ENCODE measurements around a stretch of chr17.

DNA sequence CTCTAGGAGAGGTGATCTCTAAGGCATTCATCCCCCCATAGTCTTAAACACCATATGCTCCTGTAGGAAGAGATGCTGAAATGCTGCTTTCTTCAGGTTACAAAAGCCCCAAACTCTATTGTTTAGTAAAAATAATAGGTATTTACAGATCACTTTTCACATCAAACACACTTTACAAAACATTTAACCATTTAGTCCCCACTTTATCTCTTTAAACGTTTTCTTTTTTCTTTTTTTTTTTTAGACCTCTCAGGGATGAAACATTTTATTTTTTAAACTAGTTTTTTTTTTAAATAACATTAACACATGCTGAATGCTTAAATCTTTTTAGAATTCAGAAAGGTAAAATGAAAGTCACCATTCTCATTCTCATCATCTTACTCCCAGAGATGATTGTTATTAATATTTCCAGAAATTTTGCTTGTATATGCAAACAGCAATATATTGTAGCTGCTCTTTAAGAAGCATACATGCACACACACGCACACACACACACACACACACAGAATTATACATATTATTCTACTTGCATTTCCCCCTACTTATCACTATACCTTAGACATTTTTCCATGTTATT, 144.5 kb upstream of the CORO6 start:
- RRBS, result no CpG with 5 or more reads among the region's 2 CpGs

DNA sequence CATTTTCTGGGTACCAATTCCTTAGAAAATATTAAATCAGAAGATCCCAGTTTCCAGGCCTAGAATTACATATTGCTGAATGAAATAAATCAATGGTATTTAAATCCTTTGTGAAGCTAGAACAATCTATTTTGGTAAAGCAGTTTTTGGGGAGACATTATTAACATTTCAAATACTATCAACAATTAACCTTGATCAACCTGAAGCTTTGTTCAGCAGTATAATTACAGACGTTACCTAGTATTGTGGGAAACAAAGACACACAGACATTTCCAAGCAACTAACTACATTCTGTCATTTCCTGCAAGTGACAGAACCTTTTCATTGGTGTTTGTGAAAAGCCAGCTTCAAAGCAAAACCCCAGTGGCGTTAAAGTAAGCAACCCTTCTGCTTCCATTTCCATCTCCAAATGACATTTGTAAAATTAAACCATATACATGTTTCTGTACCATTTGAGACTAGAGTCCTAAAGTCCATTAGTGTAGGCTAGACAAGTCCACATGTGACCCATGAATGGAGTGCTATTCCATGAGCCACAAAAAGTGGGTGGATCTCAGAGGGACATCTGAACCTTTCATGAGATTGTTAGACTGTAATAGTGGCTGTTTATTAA, 101.4 kb downstream of the SSH2 start:
- RRBS, result no CpG with 5 or more reads among the region's 2 CpGs

DNA sequence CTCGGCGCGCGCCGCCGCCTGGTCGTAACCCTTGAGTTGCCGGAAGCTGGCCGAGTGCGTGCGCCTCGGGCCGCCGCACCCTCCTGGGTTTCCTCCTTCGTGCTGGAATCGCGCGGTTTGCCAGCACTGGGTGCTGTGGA, 118 bp upstream of the SSH2 start:
- RRBS, result no CpG with 5 or more reads among the region's 18 CpGs

DNA sequence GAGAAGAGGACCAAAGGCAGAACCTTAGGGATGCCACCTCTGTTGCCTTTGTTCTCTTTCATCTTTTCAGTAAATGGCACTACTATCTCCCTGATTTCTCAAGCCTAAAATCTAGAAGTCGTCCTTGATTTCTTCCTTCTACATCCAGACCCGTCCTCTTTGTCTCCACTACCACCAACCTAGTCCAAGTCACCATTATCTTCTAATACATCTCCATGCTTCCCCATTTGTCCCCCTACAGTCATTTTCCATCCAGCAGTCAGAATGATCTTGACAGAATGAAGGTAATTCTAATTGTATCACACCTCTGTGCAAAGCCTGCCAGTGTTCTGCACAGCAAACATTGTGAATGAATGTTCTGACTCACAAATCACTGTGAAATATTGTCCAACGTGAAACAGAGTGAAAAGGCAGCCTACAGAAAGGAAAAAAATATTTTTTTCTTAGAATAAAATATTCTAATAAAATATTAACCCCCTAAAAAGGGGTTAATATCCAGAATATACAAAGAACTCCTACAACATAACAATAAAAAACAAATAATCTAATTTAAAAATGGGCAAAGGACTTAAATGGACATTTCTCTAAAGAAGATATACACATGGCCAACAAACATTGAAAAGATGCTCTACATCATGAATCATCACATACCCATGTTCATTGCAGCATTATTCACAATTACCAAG, 36.5 kb downstream of the CPD start:
- RRBS, result no CpG with 5 or more reads among the region's 3 CpGs

- RRBS, result no CpG with 5 or more reads among the region's 1 CpG
Measured at GRCh38 chr17:30423315-30423865, 44.7 kb downstream of the CPD start.

- RRBS, result no CpG with 5 or more reads among the region's 20 CpGs
Measured at GRCh38 chr17:30666692-30667570, 157.6 kb downstream of the CRLF3 start.

DNA sequence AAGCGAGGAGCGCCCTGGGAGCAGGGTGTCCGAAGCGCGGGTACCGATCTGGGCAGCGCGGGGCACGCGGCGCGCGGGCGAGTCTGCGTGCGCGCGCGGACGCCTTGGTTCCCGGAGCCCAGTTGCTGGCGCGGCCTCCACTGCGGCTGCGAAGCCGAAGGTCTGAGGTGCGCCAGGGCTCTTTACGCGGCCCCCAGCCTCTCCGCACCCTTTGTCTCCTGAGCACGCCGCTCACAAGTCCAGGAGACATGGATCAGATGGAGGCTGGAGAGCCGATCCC, 118.4 kb downstream of the CRLF3 start:
- RRBS, result no CpG with 5 or more reads among the region's 33 CpGs

DNA sequence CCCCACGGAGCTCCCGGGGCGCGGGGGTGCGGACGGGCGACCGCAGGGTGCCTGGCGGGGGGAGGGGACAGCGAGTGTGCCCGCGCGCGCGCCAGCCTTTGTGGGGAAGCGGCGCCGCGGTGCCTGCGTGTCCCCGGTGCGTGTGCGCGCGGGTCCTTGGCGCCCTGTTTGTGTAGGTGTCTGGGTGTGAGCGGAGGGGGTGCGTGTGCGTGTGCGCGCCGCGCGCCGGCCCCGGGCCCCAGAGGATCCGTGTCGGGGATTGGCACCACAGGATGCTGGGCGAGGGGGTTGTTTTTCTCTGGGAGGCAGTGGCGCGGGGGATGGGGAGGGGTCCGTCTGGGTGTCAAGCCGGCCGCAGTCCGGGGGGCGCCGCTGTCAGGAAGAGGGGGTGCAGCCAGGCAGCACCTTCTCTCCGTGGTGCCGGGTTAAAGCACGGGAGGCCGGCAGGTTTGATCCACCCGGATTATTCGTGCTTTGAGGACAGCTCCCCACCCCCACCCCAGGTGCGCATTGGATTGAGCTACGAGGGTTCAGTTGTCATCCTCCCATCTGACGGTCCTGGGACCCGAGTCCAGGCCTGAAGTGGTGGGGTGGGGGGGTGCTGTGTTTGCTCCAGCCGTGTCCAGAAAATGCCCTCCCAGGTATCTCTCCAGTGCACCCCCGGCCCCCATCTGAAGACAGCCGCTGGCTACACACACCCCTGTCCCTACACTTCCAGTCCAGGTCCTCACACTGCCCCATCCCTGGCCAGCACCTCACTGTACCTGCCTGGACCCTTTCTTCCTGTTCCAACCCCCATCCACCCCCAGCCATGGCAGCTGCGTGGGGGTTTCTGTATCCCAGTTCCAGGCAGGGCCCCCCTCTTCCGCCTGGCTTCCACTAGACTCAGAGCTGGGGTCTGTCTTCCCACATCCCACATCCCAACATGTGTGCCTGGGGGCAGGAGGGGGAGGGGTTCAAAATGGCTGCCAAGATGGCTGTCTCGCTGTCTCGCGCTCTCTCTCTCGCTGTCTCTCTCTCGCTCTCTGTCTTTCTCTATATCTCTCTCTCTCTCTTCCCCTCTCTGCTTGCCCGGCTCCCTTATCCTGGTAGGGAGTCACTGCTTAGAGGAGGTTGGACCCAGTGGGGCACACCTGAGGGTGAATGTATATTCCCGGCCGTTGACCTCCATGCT, 114.1 kb downstream of the CRLF3 start:
- RRBS, result 3% methylated on average over 14 of the region's 70 CpGs

GRCh38 chr17:31008999-31009588, 38.3 kb downstream of the RNF135 start:
- RRBS, result 15% methylated on average over 7 of the region's 33 CpGs

GRCh38 chr17:31121522-31122287, 26.9 kb downstream of the NF1 start:
- RRBS, result no CpG with 5 or more reads among the region's 3 CpGs

- RRBS, result no CpG with 5 or more reads among the region's 2 CpGs
Measured at GRCh38 chr17:31279271-31279653, 17.8 kb downstream of the OMG start.

- RRBS, result 2% methylated on average over 42 of the region's 122 CpGs
Measured at GRCh38 chr17:31487589-31488539, 96.4 kb downstream of the RAB11FIP4 start.

GRCh38 chr17:31535561-31536256, 144.2 kb downstream of the RAB11FIP4 start:
- RRBS, result no CpG with 5 or more reads among the region's 9 CpGs

- RRBS, result no CpG with 5 or more reads among the region's 10 CpGs
Measured at GRCh38 chr17:31549055-31549366, 157.5 kb downstream of the RAB11FIP4 start.

DNA sequence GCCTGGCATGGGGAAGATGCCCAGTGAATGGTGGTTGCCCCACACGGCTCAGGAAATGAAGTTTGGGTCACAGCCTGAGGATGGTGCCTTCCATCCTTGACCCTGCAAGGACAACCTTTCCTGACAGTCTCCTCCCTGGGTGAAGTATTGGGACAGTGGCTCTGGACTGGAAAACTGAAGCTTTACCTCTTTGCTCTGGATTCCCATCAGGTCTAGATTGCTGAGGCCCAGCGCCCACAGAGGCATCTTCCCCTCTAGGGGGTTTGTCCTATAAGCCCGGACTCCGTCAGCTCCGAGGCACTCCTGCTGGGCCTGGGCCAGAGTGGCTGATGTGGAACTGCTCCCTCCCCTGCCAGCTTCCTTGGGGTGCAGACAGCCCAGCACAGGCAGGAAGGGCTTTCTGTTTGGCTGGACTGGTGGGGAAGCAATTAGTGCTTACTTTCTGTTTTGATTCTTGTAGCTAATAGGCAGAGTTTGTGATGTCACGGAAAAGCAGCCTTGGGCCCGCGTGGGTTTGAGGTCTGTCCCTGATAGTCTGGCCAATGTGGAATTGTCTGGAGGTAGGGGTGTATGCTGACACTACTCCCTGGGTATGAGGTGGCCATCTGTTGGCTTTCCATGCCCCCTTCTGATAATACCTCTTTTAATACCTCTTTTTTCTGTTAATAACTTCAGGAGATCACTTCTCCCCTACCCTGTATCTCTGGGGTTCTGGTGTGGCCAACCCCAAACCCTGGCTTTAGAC, 190.6 kb downstream of the RAB11FIP4 start:
- RRBS, result no CpG with 5 or more reads among the region's 8 CpGs

- RRBS, result no CpG with 5 or more reads among the region's 6 CpGs
Measured at GRCh38 chr17:31738356-31738945, 120.6 kb downstream of the COPRS start.

GRCh38 chr17:32104155-32104641, 38.1 kb upstream of the RHOT1 start:
- RRBS, result no CpG with 5 or more reads among the region's 3 CpGs

GRCh38 chr17:32152132-32152615, 9.9 kb downstream of the RHOT1 start:
- RRBS, result no CpG with 5 or more reads among the region's 3 CpGs

GRCh38 chr17:32323920-32324592, 17.9 kb downstream of the C17orf75 start:
- RRBS, result no CpG with 5 or more reads among the region's 11 CpGs

DNA sequence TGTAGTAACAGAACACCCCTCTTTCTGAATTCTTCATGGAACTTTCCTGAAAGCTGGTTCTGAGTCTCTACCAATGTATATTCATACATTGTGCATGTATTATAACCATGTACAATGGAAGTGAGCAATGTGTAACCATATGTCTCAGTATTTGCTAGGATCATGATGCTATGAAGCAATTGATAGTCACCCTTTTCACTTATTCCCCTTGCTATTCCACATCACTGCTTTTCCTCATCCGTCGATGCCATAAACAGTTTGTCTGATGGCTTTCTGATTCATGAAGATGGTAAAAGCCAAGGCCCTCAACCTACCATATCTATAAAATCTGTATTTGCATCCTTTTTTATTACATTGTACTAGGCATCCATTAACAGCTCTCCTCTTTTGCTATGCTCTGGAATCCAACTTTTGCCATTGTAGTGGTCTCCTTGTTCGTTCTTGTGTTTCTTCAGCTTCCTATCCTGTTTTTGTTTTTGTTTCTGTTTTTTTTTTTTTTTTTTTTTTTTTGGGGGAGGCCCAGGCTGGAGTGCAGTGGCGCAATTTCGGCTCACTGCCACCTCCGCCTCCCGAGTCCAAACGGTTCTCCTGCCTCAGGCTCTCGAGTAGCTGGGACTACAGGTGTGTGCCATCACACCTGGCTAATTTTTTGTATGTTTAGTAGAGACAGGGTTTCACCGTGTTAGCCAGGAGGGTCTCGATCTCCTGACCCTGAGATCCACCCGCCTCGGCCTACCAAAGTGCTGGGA, 34.5 kb downstream of the ZNF207 start:
- RRBS, result no CpG with 5 or more reads among the region's 13 CpGs